H1 (cell line): ENCODE results near the gene AS3MT.

DNA sequence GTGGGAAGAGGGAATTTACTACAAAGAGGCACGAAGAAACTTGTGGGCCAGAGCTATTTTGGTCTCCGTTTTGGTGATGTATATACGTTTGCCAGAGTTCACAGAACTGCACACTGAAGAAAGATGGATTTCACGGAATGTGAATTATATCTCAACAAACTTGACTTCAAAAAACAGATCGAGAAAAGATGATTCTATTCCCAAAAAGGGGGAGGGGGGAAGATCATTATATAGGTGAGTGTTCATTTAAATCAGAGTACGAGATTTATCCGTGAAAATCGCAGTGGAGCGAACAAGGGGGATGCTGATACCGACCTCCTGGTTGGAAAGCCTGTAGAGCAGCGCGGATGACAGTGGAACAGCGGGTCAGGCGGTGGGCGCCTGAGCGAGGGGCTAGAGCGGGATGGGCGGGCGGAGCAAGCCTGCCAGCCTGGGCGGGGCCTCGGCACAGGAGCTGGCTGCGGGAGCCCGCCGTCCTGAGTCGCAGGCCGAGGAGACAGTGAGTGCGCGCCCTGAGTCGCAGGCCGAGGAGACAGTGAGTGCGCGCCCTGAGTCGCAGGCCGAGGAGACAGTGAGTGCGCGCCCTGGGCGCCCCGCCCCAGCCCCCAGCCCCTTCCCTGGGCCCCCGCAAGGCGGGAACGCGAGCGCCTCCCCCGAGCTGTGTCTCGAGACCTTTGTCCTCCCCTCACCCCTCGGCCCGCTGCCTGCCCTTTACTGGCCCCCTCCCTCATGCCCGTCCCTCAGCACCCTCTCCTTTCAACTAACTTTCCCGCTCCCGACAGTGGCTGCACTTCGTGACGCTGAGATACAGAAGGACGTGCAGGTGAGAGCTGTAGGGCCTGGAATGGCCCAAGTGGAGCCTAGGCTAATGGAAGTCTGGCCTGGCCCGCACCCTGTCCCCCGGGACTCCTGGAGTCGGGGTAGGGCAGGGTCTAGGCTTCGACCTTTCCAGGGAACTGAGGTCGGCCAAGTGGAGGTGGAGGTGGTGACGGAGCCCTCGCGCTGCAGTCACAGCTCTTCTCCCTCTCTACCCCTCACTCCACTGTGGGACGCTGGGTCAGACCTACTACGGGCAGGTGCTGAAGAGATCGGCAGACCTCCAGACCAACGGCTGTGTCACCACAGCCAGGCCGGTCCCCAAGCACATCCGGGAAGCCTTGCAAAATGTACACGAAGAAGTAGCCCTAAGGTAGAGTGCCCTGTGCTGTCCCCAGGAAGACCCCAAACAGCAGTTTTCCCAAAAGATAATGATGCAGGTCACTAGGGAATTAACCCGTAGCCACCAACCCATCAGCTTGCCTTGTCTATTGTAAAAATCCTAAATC lies at the start of gene AS3MT:
Gene AS3MT, plus strand, starts transcription at position 448 of the 1,325 bp plus-strand sequence.
- RRBS = no CpG with 5 or more reads among the region's 69 CpGs
CAGE:
- cytosol, long polyA plus RNA = start-site peak on the plus strand centred at position 461 of the sequence, 27 bp wide, 223 reads; start-site peak on the plus strand centred at position 646 of the sequence, 32 bp wide, 243 reads
- long polyA plus RNA = start-site peak on the plus strand centred at position 654 of the sequence, 48 bp wide, 52 and 143 reads in 2 replicates
- nucleus, long polyA plus RNA = start-site peak on the plus strand centred at position 581 of the sequence, 268 bp wide, 588 reads

- RRBS = no CpG with 5 or more reads among the region's 4 CpGs
CAGE:
- cytosol, long polyA plus RNA = no peak
- long polyA plus RNA = no peak
- nucleus, long polyA plus RNA = no peak
Observed at GRCh38 chr10:102916192-102916513, 1.9 kb upstream of the CNNM2 start.

DNA sequence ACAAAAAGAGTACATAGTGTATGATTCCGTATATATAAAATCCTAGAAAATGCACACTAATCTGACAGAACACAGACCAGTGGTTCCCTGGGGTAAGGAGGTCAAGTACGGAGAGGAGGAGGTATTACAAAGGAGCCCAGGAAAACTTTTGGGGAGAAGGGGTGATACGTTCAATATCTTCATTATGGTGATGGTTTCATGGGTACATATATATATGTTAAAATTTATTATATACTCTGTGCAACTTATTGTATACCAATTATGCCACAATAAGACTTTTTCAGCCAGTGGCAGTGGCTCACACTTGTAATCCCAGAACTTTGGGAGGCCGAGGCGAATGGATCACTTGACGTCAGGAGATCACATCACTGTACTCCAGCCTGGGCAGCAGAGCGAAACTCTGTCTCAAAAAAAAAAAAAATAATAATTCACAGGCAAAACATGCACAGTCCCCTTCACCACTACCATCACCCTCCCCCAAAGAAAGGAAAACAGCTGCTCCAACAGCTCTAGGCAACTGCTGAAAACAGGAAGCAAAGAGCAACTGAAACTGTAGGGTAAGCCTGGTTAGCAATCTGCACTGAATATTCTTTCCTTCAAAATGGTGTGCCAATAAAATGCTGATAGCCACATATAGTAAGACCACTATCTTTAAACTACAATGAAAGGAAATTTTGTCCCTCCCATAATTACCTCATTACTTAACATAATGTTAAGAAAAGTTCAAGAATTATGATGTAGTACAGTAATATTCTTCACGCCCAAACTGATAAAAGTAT lies 12.0 kb downstream of the NT5C2 start:
- RRBS = no CpG with 5 or more reads among the region's 8 CpGs
CAGE:
- cytosol, long polyA plus RNA = no peak
- long polyA plus RNA = no peak
- nucleus, long polyA plus RNA = no peak

GRCh38 chr10:103191894-103192398 lies 1.1 kb downstream of the NT5C2 start:
- RRBS = no CpG with 5 or more reads among the region's 15 CpGs
CAGE:
- cytosol, long polyA plus RNA = no peak
- long polyA plus RNA = no peak
- nucleus, long polyA plus RNA = no peak

DNA sequence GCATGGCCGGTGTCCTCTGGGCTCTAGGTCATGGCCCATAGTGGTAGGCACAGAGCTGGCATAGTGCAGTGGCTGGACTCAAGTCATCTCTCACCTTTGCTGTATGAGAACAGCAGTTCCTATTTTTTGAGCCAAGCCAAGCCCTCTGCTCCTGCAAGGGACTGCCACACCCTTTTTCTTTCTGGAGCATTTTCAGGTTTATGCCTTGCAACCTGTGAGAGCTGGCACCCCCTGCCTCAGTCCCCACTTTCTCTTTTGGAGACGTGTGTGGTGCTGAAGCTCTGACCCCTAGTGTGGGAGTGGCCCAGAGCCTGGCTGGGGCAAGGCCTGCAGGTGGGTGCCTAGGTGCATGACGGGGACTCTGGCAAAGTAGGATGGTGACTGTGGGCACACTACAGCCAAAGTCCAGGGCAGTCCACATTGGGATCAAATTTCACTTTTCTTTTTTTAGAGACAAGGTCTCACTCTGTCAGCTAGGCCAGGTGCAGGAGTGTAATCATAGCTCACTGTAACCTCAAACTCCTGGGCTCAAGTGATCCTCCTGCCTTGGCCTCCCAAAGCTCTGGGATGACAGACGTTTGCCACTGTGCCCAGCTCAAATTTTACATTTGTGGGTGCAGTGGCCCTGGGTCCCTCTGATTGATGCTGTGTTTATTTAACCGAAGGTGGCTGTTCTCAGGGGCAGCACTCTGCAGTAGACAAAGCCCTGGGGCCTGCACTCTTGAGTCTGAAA lies 52.2 kb downstream of the NEURL1 start:
- RRBS = no CpG with 5 or more reads among the region's 5 CpGs
CAGE:
- cytosol, long polyA plus RNA = no peak
- long polyA plus RNA = no peak
- nucleus, long polyA plus RNA = no peak

GRCh38 chr10:103548607-103549596 lies 55.4 kb downstream of the NEURL1 start:
- RRBS = no CpG with 5 or more reads among the region's 14 CpGs
CAGE:
- cytosol, long polyA plus RNA = no peak
- long polyA plus RNA = no peak
- nucleus, long polyA plus RNA = no peak

DNA sequence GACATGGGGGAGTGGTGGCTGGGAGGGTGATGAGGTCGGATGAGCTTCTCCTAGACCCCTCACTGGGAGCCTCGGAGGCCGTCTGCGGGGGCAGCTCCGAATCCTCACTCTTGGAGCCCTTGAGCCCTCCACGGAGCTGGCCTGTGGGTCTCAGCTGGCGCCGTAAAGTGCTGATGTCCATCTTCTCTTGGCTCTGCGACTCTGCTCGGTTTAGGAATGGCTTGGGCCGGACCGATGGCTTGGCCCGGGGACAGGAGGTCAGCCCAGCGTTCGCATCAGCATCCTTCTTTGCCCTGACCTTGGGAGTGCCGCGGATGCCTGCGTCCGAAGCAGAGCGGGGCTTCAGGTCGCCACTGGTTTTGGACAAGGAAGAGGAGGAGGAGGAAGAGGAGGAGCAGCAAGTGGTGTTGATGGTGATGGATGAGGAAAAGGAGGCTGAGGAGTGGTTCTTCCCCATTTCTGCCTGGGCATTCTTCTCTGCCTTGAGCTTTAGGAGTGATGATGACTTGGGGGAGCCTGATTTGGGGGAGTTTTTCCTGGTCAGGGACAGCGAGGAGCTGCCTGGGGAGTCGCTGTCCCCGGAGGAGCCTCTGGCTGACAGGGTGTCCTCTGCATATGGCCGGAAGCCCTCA lies 109.3 kb downstream of the NEURL1 start:
- RRBS = 63% methylated on average over 1 of the region's 25 CpGs
CAGE:
- cytosol, long polyA plus RNA = no peak
- long polyA plus RNA = no peak
- nucleus, long polyA plus RNA = no peak

GRCh38 chr10:103647027-103647622 lies 153.6 kb downstream of the NEURL1 start:
- RRBS = no CpG with 5 or more reads among the region's 3 CpGs
CAGE:
- cytosol, long polyA plus RNA = no peak
- long polyA plus RNA = no peak
- nucleus, long polyA plus RNA = no peak

DNA sequence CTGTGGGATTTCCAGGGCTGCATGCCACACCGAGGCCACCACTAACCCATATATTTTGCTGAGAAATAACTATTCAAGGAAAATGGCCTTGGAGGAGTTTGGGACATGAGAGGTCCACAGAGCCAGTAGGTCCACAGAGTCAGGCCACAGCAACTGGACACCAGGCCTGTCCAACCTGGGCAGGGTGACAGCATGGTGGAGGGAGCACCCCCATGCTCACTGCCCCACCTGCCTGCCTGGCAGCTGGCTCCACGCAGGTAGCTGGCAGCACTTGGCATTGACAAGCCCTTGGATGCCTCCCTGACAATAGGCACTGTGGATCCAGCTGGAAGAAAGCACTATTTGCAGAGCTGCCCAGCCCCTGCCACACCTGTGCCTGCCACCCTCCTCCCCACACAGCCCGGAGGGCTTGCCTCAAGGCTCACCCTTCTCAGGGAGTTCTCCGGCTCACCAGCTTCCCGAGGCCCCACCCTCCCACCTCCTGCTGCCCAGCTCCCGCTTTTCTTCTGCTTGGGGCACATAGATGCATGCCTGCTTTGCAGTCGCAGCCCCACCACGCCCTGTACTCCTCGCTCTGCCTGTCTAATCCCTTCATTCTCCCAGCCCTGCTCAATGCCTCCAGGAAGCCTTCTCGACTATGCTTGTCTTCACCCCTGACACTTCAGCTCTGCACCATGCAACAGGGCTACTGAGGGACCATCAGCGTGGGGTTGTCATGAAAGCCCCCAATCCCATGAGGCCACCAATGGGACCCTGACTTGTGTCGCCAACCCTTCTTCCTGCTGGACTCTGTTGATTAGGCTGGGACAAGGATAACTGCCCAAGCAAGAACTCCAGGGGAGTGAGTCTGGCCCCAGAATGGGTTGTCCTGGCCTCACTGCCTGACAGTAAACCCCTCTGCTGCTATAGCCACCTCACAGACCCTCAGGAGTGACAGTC lies 160.2 kb downstream of the NEURL1 start:
- RRBS = no CpG with 5 or more reads among the region's 12 CpGs
CAGE:
- cytosol, long polyA plus RNA = no peak
- long polyA plus RNA = no peak
- nucleus, long polyA plus RNA = no peak

- RRBS = no CpG with 5 or more reads among the region's 7 CpGs
CAGE:
- cytosol, long polyA plus RNA = no peak
- long polyA plus RNA = no peak
- nucleus, long polyA plus RNA = no peak
Observed at GRCh38 chr10:103665269-103666104, 172.0 kb downstream of the NEURL1 start.

- RRBS = 87% methylated on average over 2 of the region's 4 CpGs
CAGE:
- cytosol, long polyA plus RNA = no peak
- long polyA plus RNA = no peak
- nucleus, long polyA plus RNA = no peak
Observed at GRCh38 chr10:103695491-103696146, 159.8 kb downstream of the SH3PXD2A start.

GRCh38 chr10:103745642-103746267 lies 109.6 kb downstream of the SH3PXD2A start:
- RRBS = no CpG with 5 or more reads among the region's 15 CpGs
CAGE:
- cytosol, long polyA plus RNA = no peak
- long polyA plus RNA = no peak
- nucleus, long polyA plus RNA = no peak

DNA sequence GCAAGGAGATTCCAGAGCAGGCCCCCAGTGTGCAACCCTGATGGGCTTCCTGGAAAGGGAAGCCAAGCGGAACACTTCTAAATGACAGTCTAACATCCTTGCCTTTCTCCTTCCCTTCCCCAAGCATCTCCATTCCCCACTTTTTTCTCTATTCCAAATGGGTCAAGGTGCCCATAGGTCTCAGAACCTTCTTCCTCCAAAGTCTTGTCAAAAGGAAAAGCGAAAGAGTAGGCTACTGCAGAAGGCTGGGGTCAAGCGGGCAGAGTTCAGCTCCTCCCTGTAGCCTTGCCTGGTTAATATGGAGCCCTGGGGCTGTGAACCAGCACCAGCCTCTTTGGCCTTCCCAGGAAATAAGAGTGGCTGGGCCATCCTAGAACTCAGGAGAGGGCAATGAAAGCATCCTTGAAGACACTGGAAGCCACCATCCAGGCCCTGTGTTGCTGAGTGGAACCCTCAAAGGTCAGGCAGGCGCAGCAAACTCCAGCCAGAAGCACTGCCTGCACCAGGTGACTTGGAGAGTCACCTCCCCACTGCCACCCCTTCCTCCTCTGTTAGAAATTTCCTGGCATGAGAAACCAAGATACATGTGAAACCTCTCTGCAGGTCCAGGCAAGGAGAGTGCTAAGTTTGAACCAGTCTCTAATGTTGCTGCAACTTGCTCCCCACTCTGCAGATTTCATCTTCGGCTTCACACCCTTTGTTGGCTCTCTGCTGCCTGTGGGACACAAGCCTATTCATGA lies 75.0 kb downstream of the SH3PXD2A start:
- RRBS = no CpG with 5 or more reads among the region's 5 CpGs
CAGE:
- cytosol, long polyA plus RNA = no peak
- long polyA plus RNA = no peak
- nucleus, long polyA plus RNA = no peak

DNA sequence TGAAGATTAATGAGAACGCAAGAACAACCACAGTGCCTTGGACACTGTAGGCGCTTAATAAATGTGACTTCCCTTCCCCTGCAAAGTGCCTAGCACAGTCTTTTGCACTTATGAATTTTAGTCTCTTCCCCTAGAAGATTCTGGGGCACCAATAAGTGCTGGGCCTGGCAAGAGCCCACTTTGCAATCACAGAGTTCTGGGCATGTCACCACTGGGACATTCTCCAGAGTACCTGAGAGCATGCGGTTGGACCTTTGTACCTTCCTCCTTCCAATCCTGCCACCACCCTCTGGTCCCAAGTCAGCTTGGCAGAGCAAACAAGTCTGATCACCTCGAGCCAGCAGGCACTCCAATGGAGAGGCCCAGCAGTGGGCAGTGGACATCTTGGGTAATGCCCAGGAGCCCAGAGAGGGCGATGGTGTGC lies 43.5 kb downstream of the SH3PXD2A start:
- RRBS = no CpG with 5 or more reads among the region's 5 CpGs
CAGE:
- cytosol, long polyA plus RNA = no peak
- long polyA plus RNA = no peak
- nucleus, long polyA plus RNA = no peak

- RRBS = no CpG with 5 or more reads among the region's 17 CpGs
CAGE:
- cytosol, long polyA plus RNA = no peak
- long polyA plus RNA = no peak
- nucleus, long polyA plus RNA = no peak
Observed at GRCh38 chr10:103839058-103839788, 16.2 kb downstream of the SH3PXD2A start.

- RRBS = no CpG with 5 or more reads among the region's 6 CpGs
CAGE:
- cytosol, long polyA plus RNA = no peak
- long polyA plus RNA = no peak
- nucleus, long polyA plus RNA = no peak
Observed at GRCh38 chr10:103896108-103896603, 21.8 kb downstream of the STN1 start.

- RRBS = no CpG with 5 or more reads among the region's 6 CpGs
CAGE:
- cytosol, long polyA plus RNA = no peak
- long polyA plus RNA = no peak
- nucleus, long polyA plus RNA = no peak
Observed at GRCh38 chr10:103968509-103968751, 1.5 kb downstream of the SLK start.

- RRBS = no CpG with 5 or more reads among the region's 6 CpGs
CAGE:
- cytosol, long polyA plus RNA = no peak
- long polyA plus RNA = no peak
- nucleus, long polyA plus RNA = no peak
Observed at GRCh38 chr10:104029470-104030039, 56.1 kb downstream of the COL17A1 start.

DNA sequence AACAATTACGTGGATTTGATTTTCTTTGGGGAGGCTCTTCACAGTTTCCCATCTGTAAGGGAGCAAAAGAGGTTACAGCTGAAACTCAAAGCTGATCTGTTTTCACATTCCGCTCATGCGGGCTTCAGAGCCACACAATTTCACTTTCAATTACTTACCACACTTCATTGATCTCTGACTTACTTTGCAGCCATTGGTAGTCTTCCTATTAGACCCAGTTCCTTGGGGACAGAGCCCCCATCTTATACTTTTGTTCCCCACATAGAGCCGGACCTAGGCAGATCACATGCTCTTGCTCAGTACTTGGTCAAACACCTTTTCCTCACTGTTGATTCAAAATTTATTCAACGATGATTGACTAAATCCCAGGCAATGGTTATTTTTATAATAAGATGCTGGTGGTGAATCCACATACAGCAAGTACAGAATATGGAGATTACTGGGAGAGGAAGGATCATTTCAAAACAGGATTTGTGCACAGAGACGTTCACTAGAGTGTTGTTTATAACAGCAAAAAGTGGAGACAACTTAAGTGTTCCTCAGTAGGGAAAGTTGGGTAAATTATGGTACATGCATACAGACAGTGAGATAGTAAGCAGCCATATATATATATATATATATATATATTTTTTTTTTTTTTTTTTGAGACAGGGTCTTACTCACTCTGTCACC lies 29.4 kb downstream of the ITPRIP start:
- RRBS = no CpG with 5 or more reads among the region's 6 CpGs
CAGE:
- cytosol, long polyA plus RNA = no peak
- long polyA plus RNA = no peak
- nucleus, long polyA plus RNA = no peak

GRCh38 chr10:104323943-104324805 lies 14.1 kb downstream of the ITPRIP start:
- RRBS = no CpG with 5 or more reads among the region's 17 CpGs
CAGE:
- cytosol, long polyA plus RNA = no peak
- long polyA plus RNA = no peak
- nucleus, long polyA plus RNA = no peak